Cerebral cortex (tissue), 2 donors: ENCODE measurements around a stretch of chr14.

DNA sequence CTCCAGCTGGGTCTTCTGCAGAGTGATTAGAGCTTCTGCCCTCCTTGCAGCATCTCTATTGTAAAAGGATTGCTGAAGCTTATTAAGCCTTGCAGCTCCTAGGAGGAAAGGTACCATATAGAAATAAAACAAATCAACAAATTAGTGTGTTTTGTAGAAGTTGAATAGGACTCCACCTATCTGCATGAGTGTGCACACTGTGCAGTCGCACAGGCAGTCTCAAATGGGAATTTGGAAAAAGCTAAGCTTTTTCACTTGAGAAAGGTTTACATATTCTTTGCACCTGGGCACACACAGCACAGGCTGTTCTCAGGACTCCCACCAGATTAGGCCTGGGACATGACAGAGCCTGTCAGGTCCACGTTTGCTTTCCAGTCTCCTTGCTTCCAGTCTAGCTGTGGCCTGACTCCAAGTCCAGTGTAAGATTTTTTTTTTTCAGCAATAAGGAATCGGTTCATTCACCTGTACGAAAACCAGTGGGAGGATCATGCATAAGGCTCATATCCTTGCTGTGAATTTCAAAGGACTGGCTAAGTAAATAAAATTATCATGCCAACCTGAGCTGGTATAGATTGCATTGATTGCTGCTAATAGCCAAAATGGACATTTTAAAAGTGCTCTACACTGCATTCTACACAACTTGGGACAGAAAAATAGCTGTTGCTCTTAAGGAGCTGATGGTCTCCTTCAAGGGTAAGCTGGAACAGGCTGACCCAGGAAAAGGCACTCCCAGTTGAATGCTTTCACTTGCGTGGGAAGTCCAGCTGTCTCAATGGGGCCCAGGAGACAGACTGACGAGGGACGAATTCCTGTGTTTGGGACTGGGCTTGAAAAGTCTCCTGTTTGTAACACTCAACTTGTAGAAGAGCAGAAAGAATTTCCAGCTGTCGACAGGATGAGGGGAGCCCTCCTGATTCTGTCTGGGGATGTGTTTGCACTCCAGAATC is 181.1 kb downstream of the ZFP36L1 start:
- PRO-cap, 2 experiments = no peak in any of the 2 experiments

DNA sequence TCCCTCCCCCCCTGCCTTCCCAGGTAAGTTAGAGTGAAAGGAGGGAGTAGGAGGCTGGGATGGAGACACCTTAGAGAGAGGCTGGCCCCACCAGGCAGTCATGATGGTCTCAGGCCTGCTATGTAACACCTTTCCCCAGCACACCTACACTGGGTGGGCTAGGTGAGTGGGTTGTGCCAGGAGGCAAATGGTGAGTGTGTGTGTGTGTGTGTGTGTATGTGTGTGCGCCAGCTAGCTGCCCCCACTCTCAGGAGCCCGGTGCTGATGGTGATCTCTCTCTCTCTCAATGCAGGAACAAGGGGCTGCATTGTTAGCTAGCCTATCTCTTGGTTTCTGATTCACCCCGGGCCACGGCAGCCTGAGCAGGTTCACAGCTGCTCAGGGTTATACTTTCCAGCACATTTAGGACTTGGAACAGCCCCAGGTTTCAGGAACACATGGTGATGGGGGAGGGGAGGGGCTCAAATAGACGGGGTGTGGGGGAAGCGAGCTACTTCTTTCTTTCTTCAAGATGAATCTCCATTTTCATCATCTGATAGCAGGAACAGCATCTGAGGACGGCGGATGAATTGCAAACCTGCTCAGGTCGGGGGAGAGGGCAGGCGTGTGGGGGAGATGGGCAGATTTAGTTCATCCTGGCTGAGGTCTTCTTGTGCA is 137.8 kb downstream of the ZFP36L1 start:
- PRO-cap, 2 experiments = no peak in any of the 2 experiments

DNA sequence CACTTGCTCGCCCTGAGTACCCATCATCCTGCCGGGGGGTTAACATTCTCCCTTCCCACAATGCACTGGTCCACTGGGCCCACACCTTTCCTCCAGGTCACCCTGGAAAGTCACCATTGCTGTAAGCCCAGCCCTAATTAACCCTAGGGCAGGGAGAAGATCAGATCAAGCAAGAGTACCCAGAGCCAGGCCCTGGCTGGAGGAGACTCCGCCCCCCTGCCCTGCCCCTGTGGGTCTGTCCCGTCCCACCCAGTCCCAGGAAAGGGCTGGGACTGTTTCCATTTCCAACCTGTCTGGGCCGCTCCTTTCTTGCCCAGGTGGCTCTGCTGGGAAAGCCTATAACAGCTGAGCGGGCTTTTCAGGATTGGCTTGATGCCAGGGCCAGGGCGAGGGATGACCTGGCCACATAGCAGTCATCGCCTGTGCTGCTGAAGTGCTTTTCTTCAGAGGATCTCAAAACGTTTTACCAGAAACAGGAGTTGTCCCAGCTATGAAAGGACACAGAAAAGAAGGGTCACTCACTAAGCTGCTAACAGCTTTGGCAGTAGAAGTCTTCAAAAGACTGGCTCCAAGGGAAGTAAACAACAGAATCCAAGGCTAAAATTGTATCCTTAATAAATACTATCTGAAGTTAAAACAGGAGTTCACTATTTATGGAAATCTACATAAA is 86.9 kb downstream of the ZFP36L1 start:
- PRO-cap, 2 experiments = no peak in any of the 2 experiments

DNA sequence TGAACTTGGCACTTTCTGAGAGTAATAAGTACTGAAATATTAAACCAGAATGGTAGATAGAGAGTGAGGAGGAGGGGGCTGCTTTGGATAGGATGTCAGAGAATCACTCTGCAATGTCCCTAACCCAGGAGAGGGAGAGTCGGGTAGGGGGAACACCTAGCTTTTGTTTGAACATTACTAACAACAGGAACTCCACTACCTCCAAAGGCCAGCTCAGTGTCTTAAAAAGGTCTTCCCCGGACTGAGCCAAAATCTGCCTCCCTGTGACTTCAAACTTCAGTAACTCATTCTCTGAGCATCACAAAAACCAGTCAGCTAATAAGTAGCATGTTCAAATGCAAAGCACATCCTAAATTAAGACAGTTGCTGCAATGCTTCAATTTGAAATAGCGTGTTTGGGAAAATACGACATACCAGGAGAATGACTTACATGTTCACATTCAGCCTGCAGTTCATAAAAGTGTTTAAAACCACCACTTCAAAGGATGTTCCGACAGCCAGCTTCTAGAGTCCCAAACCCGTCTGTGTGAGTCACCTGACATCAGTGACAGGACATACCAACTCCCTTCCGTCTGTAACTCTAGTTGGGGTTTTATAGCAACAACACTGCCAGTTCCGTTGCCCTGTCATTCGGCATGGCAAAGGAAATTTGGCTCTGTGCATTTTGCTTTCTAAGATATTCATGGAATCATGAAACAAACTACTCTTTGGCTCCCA is 13.1 kb downstream of the ZFP36L1 start:
- PRO-cap, 2 experiments = peak in 1 of 2 experiments; most common plus-strand start position 612 of the sequence (in 1); most common minus-strand start position 462 of the sequence (in 1)

DNA sequence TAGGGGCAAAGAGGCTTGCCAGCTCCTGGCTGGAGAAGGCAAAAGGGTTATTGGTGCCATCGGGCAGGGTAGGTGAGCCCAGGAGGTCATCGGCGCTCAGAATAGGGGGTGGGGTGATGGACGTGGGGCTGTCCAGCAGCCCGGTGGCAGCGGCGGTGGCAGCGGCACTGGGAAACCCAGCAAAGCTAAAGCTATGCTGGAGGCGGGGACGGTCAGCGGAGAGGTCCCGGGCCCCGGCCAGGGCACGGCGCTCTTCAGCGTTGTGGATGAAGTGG is 3.2 kb downstream of the ZFP36L1 start:
- PRO-cap, 2 experiments = peak in 1 of 2 experiments; most common minus-strand start position 40 of the sequence (in 1)

DNA sequence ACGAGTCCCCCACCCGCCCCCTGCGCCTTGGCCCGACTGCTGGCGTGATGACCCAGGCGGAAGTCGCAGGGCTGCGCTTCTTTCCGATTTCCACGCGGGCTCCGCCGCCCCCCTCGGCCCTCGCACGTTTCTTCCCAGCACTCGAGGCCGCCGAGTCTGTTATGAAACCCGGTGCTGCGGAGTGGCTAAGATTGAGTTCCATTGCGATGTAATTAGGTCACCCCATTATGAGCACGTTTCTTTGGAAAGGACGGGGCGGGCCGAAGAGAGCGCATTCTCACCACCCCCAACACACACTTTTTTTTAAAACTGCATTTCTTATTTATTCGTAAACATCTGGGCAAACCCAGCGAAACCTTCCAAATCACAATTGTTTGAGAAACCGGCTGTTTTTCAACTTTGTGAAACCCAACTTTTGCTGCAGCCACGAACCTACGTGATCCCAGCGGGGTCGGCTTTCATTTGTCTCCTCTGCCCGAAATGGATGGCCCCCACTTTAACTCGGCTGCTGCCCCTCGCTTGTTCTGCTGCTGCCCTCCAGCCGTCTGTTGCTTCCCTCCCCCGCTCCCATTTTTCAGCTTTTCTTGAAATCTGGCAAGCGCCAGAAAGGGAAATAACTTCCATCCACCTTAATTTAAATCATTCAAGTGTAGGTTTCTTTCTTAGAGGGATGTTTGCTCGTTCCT is 1.7 kb upstream of the ZFP36L1 start:
- PRO-cap, 2 experiments = peak in 1 of 2 experiments; most common plus-strand start position 155 of the sequence (in 1); most common minus-strand start position 163 of the sequence (in 1)

DNA sequence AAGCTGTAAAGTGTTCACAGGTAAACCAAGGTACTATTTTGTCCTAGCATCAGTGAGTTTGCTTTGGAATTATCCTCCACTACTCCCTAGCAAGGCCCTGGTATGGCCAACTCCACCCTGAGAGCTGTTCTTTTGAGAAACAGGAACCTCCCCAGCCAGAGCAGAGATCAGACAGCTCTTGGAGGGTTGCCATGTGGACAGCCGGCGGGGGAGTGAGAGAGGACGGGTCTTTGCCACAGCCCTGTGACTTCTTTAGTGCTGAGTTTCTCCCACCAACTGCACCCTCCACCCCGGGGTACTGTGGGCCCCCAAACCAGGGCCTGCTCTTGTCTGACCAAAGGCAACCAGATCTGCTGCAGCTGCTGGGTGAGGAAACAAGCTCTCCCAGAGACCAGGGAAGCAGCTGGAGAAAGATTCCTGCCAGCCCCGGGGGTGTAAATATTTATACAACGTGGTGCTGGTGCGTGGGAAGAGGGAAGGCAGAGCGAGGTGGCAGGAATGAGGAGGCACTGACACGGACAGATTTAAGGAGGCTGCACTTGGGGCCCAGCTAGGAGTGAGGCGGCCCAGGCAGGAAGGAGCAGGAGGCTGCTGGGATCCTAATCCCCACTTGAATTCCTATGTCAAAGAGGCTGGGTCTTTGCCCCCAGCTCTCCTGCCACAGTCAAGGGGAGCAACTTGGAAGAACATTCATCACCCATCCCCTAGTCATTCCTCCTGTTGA is 14.3 kb upstream of the ZFP36L1 start:
- PRO-cap, 2 experiments = no peak in any of the 2 experiments

- PRO-cap, 2 experiments = no peak in any of the 2 experiments
Observed at GRCh38 chr14:68823774-68824451, 31.0 kb upstream of the ZFP36L1 start.

DNA sequence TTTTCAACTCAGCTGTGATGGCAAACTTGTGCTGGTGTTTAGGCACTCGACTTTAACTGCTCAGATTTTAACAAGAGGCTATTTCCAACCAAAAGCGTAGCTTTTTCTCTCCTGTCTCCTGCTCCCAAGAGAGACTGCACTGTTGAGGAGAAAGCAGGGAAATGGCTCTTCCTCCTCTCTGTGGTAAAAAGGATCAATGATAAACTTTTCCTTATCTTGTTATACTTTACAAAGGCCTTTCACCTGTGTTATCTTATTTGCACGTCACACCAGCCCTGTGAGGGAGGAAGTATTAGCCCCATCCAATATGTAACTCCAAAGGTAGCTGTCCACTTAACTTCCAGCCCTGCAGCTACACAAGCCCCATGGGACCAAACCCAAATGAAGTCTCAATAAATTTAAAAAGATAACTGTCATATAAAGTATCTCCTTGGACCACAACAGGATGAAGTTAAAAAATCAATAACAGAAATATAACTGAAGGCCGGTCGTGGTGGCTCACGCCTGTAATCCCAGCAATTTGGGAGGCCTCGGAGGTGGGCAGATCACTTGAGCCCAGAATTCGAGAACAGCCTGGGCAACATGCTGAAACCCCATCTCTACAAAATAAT is 32.9 kb upstream of the ZFP36L1 start:
- PRO-cap, 2 experiments = no peak in any of the 2 experiments

DNA sequence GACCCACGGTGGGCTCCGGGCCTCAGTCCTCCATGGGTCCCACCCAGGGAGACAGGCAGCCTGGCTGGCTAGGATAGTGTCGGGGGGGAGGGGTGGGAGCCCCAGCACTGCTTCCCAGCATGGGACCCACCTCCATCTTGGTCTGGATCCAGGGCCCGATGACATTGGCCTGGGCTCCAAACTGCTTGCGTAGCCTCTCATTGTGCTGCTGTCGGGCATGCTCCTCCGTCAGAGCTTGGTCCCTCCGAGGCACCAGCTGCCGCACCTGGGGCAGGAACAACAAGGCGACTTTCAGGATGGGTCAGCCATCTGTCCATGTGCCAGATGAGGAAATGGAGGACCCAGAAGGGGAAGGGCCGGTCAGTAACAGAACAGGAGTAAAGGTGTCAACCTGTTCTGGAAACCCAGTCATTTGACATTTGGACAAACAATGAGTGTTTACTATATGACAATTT is 89.5 kb upstream of the ZFP36L1 start:
- PRO-cap, 2 experiments = no peak in any of the 2 experiments

DNA sequence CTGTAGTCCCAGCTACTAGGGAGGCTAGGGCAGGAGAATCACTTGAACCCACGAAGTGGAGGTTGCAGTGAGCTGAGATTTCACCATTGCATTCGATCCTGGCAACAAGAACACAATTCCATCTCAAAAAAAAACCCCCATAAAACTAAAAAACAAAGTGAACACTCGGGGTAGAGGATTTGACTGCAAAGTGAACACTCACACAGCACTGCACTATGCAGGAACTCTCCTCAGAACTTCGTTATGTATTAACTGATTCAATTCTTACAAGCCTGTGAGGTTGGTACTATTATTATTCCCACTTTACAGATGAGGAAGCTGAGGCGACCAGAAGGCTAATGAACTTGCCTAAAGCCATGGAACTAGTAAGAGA is 89.5 kb downstream of the ACTN1 start:
- PRO-cap, 2 experiments = no peak in any of the 2 experiments

DNA sequence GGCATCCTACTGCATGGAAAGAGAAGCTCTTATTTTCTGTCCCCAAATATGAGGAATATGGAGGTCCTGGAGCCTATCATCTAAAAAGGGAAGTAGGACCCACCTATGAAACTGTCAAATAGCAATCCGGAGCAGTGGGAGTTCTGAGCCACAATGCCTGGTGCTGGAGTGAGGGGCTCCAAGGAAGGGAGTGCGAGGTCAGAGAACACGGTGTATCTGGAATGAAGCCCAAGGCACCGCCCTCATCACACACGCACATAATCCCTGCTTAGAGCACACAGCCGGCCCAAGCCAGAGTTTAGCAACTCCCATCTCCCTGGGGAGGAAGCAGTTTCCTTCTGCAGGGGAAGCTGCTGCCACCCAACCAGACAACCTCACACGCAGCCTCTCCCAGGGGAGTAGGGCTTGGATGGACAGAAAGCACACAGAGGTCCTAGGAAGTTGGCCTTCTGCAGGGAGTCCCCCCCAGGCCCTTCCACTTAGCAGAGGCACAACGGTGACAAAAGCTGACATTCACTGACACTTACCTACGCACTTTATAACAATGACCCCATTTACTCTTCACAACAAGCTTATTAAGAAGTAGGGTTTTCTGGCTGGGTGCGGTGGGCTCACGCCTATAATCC is 31.3 kb downstream of the ACTN1 start:
- PRO-cap, 2 experiments = no peak in any of the 2 experiments

GRCh38 chr14:68976085-68976991 is 2.8 kb downstream of the ACTN1 start:
- PRO-cap, 2 experiments = peak in 1 of 2 experiments; most common plus-strand start chr14:68976674 (in 1)

- PRO-cap, 2 experiments = peak in 2 of 2 experiments; most common plus-strand start chr14:68979559 (in 2)
Observed at GRCh38 chr14:68979416-68980177, 495 bp upstream of the ACTN1 start.

GRCh38 chr14:69052026-69053056 is 73.2 kb upstream of the ACTN1 start:
- PRO-cap, 2 experiments = no peak in any of the 2 experiments

DNA sequence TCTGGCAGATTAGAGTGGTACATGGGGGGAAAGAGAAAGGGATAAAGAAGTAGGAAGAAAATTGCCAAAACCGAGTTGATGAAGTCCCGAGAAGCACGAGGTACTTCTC is 769 bp upstream of the DCAF5 start:
- PRO-cap, 2 experiments = no peak in any of the 2 experiments

GRCh38 chr14:69385688-69386265 is 12.3 kb downstream of the ERH start:
- PRO-cap, 2 experiments = no peak in any of the 2 experiments

DNA sequence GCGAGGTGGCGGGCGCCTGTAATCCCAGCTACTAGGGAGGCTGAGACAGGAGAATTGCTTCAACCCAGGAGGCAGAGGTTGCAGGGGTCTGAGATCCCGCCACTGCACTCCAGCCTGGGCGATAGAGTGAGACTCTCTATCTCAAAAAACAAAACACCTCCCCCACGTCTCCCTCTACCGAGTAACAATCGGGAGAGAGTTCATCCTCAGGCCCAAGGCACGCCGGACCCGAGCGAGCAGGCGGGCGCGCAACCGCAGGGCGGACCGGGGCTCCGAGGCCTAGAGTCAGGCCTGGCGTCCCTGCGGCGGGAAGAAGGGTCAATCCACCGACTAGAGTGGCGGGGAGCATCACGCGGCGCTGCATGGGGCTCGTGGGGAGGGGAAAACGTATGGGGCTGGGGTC is 321 bp downstream of the ERH start:
- PRO-cap, 2 experiments = no peak in any of the 2 experiments

GRCh38 chr14:69399083-69399397 is 548 bp downstream of the SLC39A9 start:
- PRO-cap, 2 experiments = no peak in any of the 2 experiments

DNA sequence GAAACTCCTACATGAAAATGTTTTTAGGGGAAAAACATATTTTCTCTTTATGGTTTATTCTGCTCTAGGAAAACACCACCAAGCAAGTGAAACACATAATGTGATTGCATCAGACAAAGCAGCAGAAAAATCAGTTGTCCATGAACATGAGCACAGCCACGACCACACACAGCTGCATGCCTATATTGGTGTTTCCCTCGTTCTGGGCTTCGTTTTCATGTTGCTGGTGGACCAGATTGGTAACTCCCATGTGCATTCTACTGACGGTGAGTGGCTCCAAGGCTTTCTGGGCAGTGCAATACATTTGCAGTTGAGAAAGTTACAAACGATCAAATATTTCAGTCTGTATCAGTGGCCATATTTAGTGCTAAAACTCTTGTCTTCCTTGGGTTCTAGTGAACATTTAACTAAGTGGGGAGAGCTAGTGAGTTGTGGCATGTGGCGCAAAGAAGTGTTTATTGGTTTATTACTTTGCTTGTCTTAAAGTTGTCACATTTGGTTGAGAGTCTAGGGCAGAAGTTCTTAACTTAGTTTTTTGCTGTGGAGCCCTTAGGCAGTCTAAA is 42.4 kb upstream of the PLEKHD1 start:
- PRO-cap, 2 experiments = no peak in any of the 2 experiments